Ascending aorta (tissue), 1 donor: ENCODE measurements around the genes VAMP8 and TMEM150A.

GRCh38 chr2:85441920-85442385 is 23.4 kb downstream of the SH2D6 start:
- PRO-cap, result no peak

DNA sequence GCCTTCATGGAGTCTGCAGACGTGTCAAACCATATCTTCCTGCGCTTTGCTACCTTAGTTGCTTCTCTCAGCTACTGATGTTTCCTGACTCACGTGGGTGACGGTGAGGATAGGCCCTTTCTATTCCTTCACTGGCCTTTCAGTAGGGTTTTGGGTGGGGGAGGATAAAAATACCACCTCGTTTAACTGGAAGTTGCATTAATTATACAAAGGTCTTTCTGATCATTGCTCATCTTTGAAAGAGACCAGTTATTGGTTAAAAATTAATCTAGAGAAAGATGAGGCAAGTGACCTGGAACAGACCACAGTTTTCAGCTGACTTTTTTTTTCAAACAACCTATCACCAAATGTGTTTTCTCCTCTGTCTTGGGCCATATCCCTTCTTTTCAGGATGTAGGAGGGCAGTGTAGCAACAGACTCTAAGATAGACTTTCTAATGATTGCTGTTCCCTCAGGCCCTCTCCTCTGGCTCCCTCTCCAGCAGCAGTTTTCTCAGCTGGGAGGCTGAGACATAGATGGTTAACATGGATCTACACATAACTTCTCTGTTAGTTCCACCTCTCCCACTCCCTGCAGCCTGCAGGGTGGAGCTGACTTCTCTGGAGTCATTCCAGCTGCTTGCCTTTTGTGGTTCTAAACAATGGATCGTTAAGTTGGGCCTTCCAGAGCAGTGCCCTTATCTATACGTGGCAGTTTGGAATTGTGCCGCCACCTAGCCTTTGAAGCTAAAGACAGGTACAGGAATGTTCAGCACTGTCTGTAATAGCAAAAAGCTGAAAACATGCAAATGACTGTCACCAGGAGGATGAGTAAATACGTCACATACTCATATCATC is 49.9 kb downstream of the SH2D6 start:
- PRO-cap, result no peak

DNA sequence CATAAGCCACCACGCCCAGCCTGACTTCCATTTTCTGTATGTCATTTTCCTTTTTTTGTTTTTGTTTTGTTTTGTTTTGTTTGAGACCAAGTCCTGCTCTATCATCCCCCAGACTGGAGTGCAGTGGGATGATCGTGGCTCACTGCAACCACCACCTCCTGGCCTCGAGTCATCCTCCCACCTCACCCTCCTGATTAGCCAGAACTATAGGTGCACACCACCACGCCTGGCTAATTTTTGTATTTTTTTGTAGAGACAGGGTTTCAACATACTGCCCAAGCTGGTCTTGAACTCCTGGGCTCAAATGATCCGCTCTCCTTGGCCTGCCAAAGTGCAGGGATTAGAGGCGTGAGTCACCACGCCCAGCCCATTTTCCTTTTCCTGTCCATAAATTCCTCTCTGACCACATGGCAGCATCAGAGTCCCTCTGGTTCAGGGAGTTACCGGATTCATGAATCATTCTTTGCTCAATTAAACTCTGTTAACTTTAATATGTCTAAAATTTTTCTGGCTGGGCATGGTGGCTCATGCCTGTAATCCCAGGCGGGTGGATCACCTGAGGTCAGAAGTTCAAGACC is 40.0 kb upstream of the MAT2A start:
- PRO-cap, result no peak

DNA sequence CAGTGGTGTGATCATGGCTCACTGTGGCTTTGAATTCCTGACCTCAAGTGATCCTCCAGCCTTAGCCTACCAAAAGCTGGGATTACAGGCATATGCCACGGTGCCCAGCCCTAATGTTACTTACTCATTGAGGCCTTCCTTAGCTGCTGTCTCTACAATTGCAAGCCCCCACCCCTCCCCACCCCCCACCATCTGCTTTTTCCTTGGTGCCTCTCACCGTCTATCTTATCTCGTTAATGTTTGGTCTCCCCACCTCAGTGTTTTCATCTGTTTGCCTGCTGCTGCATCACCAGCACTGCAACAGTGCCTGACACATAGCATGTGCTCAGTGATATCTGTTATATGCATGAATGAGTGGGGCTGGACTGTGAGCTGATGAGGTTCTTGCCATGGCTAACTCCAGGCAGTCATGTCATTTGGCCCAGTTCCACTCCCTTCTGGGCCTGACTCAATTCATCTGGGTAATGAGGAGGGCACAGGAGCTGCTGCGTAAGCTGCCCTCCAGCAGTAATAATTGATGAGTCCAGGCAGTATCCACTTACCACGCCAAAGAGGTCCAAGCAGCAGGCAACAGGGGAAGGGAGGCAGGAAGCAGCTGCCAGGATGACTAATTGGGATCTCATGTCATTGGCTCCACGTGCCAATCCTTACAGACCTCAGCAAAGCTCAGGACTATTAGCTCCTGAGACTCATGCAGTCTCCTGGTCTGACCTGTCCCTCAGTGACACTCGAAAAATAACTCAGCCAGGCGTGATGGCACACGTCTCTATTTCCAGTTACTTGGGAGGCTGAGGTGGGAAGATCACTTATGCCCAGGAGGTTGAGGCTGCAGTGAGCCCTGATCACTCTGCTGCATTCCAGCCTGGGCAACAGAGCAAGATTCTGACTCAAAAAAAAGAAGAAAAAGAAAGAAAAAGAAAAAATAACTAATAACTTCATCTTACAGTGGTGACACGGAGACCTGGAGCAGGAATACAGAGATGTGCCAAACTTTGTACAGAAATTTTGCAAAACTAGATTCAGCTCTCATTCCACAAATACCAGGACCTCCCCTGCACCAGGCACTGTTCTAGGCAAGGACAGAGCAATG is 34.1 kb upstream of the MAT2A start:
- PRO-cap, result no peak

- PRO-cap, result no peak
These were observed 4.9 kb downstream of the MAT2A start for GRCh38 chr2:85543977-85544235.

GRCh38 chr2:85577124-85577719 is at the start of gene VAMP8:
Gene VAMP8 (plus strand): TSS chr2:85577586.
- PRO-cap, result no peak

DNA sequence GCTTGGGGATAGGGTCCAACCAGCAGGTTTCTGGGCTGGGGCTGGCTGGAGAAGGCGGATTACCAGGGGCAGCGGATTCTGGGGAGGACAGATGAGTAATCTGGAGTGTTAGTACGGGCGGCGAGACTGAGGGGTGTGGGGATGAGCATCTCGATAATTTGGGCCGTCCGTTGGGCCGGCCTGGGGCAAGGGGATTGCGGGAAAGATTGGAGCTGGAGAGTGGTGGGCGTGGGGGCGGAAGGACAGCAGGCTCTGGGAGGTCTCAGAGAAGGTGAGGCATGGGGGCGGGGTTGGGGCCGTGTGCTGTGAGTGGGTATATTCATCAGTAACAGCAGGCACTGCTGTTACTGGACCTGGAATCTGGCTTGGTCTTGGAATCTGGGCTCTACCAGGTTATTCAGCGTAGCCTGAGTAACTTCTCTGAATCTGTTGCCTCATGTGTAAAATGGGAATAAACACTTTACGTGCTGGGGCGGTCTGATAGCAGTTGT is 363 bp downstream of the RNF181 start:
- PRO-cap, result no peak

DNA sequence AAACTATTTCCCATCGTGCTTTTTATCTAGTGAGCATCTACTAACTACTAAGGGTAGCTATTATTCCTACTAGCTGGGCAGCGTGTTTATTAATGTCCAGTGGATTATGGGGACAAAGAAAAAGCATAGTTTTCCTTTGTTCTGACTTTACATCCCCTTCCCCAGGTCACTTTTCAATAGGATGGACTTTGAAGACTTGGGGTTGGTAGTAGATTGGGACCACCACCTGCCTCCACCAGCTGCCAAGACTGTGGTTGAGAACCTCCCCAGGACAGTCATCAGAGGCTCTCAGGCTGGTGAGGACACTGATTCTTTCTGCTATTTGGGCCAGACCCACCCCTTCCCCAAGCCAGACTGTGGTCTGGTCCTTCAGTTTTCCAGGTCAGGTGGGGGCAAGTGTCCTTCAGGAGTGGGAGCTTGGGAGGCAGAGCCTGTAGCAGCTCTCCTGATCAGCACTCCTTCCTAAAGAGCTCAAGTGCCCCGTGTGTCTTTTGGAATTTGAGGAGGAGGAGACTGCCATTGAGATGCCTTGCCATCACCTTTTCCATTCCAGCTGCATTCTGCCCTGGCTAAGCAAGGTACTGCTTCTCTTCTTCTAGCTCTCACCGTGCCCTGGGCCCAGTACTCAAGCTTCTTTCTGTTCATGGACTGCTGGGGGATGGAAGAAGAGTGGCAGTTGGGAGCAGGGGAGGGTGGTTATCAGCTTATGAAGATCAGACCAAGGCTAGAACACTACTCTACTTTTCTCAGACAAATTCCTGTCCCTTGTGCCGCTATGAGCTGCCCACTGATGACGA is 1.0 kb downstream of the RNF181 start:
- PRO-cap, result no peak

- PRO-cap, result bidirectional peak, plus-strand start at chr2:85602861, minus-strand start at chr2:85602638
These were observed at the start of gene TMEM150A for GRCh38 chr2:85602076-85603268. Gene TMEM150A (minus strand): TSS chr2:85602698.

GRCh38 chr2:85705513-85706091 is 11.4 kb downstream of the GNLY start:
- PRO-cap, result no peak

- PRO-cap, result no peak
These were observed 18.1 kb downstream of the GNLY start for GRCh38 chr2:85712165-85712689.

- PRO-cap, result unidirectional peak, minus-strand start at chr2:85729194
These were observed 24.8 kb upstream of the ATOH8 start for GRCh38 chr2:85728861-85729535.

- PRO-cap, result no peak
These were observed 11.5 kb downstream of the ATOH8 start for GRCh38 chr2:85765042-85765932.

GRCh38 chr2:85861047-85861486 is 27.7 kb downstream of the ST3GAL5 start:
- PRO-cap, result no peak

DNA sequence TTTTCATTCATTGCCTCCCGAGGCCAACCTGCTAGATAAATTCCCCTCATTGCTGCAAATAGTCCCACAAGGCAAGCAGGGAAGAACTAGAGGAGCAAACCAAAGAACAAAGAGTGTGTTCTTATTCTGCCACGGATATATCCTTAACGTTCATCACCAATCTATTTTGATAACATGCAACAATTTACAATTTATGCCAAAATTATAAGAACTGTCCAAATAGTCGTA is 1.8 kb downstream of the ST3GAL5 start:
- PRO-cap, result no peak

DNA sequence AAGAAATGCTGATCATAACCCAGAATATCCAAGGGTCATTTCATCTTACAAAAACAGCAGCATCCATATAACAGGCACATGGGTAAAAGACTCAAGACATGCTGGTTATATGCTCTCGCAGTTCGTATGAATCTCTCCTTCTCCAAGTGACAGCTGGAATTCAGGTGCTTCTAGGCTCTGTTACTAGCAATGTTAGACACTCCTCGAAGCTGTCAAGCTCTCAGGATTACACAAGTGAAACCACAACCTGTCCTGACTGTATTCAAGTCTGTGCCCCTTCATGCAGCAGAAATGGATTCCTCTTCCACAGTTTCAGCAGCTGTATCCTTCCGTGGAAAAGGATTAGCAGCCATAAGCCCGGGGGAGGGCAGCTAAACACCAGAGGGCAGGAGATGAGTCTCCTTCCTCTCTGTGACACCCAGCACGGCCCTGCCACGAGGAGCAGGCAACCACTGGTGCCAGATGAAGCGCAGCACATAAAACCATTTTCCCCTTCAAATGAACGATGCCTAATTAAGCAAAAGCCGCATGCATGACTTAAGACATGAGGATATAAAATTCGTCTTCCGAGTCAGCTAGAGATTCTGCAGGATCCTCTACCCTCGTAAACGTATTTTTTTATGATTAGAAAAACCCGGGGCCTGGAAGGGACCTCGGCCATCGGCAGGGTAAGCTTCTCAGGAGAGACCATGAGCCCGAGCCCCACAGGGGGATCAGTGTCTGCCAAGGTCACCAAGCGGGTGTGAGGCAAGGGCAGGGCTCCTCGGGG is 1.2 kb downstream of the ST3GAL5 start:
- PRO-cap, result no peak

GRCh38 chr2:85921053-85921676 is 32.4 kb upstream of the ST3GAL5 start:
- PRO-cap, result no peak

- PRO-cap, result no peak
These were observed 105.4 kb downstream of the POLR1A start for GRCh38 chr2:86000266-86000660.

DNA sequence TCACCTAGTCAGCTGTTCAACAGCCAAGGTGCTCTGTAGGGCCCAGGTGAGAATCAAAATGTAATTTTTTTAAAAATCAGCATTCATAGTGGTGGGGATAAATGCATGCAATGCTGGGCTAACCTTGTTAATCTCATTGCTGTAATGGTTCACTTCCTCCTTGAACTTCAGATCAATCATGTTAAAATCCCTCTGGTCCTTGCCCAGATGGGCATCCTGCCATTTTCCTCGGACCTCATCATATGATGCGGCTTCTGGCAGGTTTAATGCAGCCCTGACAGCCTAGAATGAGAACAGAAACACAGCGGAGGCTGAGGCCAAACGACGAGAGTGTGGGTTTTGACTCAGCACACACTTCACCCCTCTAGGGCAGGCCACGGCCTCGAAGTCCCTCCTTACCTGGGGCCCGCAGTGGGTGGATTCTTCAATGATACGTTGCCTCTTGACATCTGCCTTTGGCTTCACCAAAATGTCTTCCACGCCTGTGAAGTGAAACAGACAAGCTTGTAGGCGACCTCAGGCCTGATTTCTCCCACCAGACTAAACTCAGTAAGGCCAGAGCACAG is 56.8 kb downstream of the POLR1A start:
- PRO-cap, result no peak

GRCh38 chr2:86140822-86142088 is 35.2 kb downstream of the PTCD3 start:
- PRO-cap, result no peak